ENCODE measurements around the gene DPYSL4.

DNA sequence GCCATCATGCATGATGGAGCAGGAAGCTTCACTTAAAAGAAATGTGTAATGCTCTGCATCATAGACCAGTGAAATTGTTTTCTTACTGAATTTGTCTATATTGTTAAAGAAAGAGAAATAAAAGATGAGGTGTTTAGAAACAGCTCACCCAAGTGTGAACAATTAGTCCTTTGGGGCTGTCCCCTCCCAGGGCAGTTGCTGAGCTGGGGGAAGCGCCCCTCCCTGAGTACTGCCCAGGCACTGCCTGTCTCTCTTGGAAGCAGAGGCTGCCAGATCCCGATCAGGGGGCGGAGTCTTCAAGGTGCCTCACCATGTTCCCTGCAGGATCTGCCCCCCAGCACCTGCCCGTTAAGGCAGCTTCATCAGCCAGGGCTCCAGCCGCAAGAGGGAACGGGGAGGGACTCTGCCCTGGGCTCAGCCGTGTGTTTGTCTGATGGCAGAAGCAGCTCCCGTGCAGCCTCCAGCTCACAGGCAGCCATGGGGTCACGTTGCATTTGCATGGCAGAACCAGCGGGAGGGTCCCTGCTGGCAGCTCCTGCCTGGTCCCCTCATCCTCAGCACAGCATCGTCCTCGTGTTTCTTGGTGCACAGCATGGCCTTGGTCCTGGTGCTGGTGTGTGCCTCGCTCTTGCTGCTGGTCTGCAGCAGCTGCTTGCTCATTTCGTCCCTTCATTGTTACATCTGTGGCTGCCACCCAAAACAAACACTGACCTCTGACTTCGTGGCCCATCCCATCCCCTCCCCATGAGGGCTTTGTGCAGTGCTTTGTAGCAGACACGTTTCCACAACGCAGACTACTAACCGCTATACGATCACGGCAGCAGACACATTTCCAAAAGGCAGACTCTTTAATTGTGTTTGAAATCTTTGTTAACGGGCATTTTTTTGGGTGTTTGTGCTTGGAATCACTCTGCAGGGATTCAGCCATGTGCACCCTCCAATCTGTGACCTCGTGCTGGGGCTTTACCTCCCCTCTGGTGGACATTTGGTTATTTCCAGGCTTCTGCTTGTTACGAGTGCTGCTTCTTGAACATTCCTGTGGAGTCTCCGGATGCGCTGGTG lies 10.6 kb upstream of the DPYSL4 start:
- RRBS = no CpG with 5 or more reads among the region's 25 CpGs

GRCh38 chr10:132186543-132187112 lies at the start of gene DPYSL4:
Gene DPYSL4, plus strand, starts transcription at chr10:132186948.
- RRBS = 3% methylated on average over 33 of the region's 66 CpGs

DNA sequence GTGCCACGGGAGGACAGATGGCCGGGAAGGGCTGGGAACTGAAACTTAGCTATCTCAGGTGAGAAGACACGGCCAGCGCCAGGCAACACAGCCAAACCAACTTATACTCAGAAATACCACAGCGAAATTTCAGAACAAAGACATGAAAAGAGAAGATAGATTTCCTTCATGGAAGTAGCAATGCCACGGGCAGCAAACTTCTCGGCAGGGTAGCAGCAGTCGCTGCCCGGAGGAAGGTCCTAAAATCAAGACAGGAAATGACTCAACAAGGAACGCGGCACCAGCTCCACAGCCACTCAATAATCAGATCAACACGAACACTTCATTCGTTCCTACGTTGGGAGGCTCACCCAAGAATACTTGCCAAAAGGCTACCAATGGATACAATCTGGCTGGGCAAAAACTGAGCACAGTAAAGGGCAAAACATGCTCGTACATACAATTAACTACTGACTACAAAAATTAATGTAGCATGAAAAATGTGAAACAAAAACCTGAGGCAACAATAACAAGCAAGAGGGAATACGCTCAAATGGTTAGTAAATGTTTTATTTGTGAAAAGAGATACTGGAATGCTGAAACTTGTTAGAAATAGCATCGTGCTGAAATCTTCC lies 2.1 kb upstream of the LRRC27 start:
- RRBS = no CpG with 5 or more reads among the region's 17 CpGs

DNA sequence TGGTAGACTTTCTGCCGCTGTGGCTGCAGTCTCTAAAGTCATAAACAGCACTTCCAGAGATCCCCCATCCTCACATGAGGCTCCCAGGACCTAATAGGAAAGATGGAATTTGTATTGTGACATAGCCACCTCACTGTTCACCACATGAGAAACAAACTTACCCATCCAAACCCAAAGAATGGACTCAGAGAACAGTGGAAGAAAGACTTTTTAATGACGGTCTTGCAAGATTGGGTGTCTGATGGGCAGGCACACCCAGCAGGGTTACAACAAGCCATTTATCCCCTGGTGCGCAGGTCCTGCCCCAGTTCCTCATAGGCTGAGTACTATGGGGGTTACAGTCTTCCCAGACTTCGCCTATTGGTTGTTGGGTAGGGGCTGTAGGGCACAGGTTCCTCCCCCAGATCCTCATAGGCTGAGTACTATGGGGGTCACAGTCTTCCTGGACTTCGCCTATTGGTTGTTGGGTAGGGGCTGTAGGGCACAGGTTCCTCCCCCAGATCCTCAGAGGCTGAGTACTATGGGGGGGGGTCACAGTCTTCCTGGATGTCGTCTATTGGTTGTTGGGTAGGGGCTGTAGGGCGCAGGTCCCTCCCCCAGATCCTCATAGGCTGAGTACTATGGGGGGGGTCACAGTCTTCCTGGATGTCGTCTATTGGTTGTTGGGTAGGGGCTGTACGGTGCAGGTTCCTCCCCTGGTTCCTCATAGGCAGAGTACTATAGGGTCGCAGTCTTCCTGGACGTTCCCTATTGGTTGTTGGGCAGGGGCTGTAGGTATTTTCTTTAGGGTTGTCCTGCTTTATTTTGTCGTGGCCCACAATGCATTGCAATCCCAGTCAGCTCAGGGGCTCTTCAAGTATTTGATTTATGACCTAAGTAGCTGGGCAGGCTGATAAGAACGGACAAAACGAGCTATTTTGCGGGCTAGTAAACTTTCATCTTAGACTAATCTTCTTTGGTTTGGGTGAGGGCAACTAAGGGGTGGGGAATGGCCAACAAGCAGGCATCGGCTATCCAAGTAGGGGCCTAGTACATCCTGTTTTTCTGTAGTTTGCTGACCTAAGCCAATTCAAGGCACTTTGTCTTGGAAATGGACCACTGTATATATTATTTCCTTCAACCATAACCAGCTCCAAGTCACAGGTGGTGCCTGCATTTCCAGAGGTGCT lies 3.3 kb downstream of the LRRC27 start:
- RRBS = no CpG with 5 or more reads among the region's 16 CpGs

GRCh38 chr10:132387528-132388421 lies 9.2 kb upstream of the PWWP2B start:
- RRBS = no CpG with 5 or more reads among the region's 53 CpGs

GRCh38 chr10:132395328-132395709 lies 1.7 kb upstream of the PWWP2B start:
- RRBS = no CpG with 5 or more reads among the region's 2 CpGs

DNA sequence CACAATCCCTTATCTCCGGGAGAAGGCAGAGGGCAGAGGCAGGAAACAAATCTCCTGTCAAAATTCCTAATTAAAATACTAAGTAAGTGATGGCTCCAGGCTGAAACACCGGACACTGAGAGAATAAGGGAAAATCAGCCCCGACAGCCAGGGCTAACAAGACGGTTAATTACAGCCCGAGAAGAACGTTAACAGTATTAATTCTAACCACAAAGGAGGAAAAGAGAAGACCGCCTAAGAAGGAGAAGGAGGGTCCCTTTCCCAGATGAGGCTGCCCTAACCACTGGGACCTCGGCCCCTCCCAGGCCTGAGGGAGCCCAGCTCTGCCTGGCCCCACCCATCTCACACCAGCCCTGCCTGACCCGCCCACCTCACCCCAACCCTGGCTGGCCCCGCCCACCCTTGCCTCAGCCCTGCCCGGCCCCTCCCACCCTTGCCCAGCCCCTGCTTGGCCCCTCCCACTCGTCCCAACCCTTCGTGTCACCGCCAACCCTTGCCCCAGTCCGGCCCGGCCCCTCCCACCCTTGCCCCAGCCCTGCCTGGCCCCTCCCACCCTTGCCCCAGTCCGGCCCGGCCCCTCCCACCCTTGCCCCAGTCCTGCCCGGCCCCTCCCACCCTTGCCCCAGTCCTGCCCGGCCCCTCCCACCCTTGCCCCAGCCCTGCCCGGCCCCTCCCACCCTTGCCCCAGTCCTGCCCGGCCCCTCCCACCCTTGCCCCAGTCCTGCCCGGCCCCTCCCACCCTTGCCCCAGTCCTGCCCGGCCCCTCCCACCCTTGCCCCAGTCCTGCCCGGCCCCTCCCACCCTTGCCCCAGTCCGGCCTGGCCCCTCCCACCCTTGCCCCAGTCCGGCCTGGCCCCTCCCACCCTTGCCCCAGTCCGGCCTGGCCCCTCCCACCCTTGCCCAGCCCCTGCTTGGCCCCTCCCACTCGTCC lies 51.5 kb downstream of the PWWP2B start:
- RRBS = 2% methylated on average over 7 of the region's 29 CpGs

- RRBS = 85% methylated on average over 1 of the region's 28 CpGs
Observed at GRCh38 chr10:132467637-132468507, 69.7 kb upstream of the INPP5A start.

- RRBS = 80% methylated on average over 4 of the region's 19 CpGs
Observed at GRCh38 chr10:132577978-132578908, 40.7 kb downstream of the INPP5A start.

DNA sequence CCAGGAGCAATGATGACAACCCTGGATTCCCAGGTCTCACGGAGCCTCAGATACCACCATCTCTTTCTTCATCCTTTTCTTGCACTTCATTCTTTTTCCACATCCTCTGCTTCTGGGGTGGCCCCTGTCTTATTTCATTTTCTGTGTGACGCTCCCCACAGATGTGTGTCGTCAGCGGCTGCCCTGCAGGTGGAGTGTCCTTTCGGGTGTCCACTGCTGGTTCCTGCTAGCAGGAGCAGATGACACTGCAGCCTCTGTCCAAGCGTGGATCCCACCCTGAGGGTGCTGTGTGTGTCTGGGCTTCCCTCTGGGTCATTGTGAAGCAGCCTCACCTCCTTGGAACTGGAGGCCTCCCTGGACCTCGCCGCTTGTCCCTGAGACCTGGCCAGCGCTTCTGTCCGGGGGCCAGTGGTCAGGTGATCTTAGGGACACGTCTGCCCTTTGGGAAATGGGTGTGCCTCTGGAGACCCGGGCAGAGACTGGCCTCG lies 48.1 kb downstream of the INPP5A start:
- RRBS = 89% methylated on average over 3 of the region's 13 CpGs

DNA sequence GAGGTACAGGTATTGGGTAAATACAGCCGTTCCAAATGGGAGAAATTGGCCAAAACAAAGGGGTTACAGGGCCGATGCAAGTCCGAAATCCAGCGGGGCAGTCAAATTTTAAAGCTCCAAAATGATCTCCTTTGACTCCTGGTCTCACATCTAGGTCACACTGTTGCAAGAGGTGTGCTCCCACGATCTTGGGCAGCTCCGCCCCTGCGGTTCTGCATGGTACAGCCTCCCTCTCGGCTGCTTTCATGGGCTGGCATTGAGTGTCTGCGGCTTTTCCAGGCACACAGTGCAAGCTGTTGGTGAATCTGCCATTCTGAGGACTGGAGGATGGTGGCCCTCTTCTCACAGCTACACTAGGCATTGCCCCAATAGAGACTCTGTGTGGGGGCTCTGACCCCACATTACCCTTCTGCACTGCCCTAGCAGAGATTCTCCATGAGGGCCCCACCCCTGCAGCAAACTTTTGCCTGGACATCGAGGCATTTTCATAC lies 61.7 kb downstream of the INPP5A start:
- RRBS = no CpG with 5 or more reads among the region's 10 CpGs

DNA sequence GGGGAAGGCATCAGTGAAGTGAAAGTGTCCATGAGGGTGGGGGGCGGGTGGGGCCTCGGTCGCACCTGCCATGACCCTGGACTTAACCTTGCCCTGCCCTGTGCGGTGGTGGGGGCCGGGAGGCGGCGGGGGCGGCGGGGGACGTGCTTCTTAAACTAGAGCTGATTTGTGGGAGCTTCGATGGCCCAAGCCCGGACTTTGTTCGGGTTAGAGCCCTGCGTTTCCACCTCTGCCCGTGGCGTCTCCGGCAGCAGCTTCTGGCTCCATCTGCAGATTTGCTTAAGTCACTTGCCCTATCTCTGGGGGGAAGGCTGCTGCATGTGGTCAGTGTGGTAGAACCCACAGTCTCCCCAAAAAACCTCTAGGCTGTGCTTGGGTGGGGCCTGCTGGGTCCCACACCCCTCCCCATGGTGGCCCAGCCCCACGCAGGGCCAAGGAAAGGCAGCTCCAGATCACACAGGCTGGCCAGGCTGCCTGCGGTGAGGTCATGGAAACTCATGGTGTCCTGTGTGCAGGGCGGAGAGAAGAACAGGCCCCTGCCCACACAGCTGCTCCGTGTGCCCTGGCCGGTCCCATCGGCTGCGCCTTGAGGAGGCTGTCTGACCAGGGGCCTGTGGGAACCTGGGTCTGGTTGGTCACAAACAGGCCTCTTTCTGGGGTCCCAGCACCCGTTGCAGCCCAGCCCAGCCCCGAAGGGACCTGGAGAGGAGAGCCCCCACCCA lies 93.2 kb downstream of the INPP5A start:
- RRBS = 95% methylated on average over 7 of the region's 26 CpGs

GRCh38 chr10:132632731-132633884 lies 95.5 kb downstream of the INPP5A start:
- RRBS = 50% methylated on average over 2 of the region's 24 CpGs

- RRBS = 94% methylated on average over 3 of the region's 24 CpGs
Observed at GRCh38 chr10:132655211-132655751, 117.7 kb downstream of the INPP5A start.

- RRBS = no CpG with 5 or more reads among the region's 13 CpGs
Observed at GRCh38 chr10:132775065-132775642, 10.8 kb downstream of the NKX6-2 start.

DNA sequence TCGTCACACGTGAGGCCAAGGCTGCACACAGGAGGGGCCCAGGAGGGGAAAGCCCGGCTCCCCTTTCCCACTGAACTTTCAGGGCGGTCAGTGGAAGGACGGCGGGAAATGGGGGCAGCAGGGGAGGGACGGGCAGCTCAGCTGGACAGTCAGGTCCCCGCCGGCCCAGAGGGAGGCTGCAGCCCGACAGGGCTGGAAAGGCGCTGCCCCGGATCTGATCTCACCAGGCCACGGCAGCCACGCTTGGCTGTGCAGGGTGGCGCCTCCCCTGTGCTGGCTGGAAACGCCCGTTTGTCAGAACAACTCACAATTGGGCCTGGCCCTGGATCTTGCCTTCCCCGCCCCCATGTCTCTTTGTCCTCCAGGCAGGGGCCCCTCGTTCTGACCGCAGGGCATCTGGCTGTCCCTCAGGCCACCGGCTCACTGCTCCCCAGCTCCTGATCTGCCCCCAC lies 43.2 kb upstream of the ADGRA1 start:
- RRBS = 51% methylated on average over 7 of the region's 21 CpGs

DNA sequence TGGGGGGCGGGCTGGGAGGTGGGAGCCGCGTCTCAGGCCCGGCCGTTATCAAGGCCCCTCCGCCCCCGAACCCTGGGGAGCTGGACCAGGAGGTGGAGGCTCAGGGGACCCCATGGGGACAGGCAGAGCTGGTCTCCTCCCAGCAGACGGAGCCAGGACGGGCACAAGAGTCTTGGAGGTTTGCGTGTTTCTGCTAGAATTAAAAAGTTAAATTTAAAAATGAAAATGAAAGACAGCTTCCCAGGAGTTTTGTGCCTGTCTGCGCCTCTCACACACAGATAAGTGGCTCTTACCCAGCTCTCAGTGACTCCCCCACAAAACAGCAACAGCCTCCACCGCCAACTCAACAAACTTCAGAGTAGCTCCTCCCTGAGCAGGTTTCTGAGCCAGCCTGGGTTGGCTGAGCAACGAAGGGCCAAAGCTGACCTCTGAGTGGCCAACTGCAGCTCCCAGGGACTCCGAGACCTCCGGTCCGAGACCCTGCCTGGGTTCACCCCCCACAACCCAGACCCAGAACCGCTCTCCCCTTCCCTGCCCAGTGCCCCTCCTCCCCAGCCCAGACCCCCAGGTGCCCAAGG lies 5.0 kb upstream of the UTF1 start:
- RRBS = no CpG with 5 or more reads among the region's 17 CpGs

DNA sequence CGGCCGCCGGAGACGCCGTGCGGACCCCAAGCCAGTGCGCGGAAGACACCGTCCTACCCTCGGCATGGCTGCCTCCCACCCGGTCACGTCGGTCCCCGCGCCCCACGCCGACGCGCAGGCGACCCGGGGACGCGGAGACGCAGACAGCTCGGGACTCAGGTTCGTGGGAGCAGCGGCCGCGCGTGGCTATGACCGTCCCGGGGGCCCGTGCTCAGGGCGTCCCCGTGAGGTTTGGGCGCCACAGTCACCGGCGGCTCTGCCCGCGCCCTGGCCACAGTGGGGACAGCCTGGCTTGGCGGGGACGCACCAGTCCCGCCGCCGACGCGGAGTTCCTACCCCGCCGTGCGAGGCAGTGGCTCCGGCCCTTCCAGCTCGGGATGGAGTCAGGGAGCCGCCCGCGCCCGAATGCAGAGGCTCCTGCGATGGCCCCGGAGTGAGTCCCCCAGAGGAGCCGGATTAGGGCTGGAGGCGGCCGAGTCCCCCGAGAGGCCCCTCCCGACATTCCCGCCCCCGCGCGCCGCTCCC lies 791 bp upstream of the VENTX start:
- RRBS = 2% methylated on average over 52 of the region's 68 CpGs

GRCh38 chr10:133247504-133248587 lies 10.2 kb downstream of the VENTX start:
- RRBS = 61% methylated on average over 9 of the region's 56 CpGs

DNA sequence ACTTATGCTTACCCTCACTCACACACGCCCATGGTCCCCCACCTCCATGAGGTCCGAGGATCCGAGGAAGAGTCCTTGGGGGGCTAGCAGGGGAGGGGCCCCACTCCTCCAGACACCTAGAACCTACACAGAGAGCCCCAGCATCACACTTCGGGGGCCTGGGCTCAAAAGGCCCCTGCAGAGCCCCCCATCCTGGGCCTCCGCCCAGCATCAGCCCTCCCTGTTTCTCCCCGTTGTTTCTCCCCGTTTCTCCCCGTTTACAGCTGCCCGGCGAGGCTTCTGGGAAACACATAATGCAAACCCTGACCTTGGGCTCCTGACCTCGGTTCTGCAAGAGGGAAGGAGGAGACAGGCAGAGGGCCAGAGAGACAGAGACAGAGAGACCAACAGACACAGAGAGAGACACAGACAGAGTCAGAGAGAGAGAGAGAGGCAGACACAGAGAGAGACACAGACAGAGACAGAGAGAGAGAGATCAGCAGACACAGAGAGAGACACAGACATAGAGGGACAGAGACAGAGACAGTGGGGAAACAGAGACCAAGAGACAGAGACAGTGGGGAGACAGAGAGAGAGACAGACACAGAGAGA lies 12.3 kb downstream of the VENTX start:
- RRBS = no CpG with 5 or more reads among the region's 11 CpGs

All from epithelial cell of esophagus (primary cell).